Pericardium (tissue), 1 donor: Measurements from ENCODE around the genes MT1M, PLLP, CX3CL1 and ADGRG3.

GRCh38 chr16:56611052-56611320, 2.6 kb downstream of the MT2A start:
- RRBS = no CpG with 5 or more reads among the region's 4 CpGs

- RRBS = 3% methylated on average over 24 of the region's 43 CpGs
Observed at GRCh38 chr16:56632361-56633217, at the start of gene MT1M. Gene MT1M (plus strand): TSS chr16:56632659.

- RRBS = no CpG with 5 or more reads among the region's 6 CpGs
Observed at GRCh38 chr16:56872800-56873284, 7.8 kb downstream of the SLC12A3 start.

DNA sequence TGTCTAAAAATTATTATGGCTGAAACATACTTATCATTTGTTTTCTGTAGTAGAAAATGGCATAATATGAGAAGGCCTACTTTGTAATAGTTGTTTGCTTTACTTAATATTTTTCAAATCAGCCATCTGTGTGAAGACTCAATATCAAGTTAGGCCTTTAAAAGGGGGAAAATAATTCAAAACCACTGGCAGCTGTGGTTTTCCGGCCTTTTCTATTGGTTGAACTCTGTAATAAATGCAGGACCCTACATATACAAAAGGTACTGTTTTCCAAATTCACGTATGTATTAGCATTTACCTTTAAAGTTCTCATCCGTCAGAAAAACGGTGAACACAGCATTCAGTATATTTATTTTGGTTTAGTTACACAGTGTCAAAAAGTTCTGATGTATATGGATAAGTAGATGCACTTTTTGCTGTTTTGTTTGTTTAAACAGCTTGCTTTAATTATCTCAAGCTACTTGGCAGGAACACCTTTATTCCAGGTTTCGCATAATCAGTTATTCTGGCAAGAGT, 1.8 kb downstream of the HERPUD1 start:
- RRBS = no CpG with 5 or more reads among the region's 5 CpGs

DNA sequence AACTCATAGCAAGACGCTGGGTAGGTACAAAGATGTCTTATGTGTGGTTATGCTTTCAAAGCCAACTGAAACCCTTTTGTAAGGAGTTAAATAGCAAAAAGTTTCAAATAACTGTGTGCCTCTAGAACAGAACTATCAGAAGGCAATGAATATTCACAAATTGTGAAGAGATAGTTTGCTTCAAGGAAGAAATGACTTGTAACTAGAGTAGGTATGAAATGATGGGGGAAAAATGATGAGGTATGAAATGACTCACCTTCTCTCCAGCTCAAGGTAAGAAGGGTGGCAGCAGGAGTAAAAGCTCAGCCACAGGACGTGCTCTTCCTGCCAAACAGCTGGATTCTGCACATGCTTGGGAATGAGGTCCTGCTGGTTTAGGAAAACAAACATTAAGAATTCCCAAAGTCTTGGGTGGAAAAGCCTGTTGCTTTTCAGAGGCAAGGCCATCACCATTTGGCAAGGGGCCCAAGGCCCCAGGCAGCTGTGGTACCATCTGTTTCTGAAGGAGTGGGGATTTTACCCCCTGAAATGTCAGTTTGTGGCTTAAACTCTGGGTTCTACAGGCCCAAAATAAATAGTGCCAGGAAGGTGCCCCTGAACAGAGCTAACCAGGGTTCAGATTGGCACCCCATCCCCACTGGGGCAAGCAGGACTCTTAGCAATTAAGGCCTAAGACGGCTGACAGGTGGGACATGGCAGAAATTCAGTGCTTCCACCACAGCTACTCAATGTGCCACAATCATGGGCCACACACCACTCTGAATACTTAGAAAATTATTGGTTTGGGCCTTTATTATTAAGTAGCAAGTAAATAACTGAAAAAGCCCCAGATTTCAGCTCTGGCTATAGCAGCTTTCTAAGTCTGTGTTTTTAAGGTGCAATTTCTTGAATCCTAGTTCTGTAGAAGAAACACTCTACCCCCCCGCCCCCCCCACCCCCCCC, 13.3 kb downstream of the HERPUD1 start:
- RRBS = no CpG with 5 or more reads among the region's 4 CpGs

GRCh38 chr16:57128664-57129605, 36.6 kb downstream of the CPNE2 start:
- RRBS = no CpG with 5 or more reads among the region's 19 CpGs

GRCh38 chr16:57147333-57148254, 38.2 kb downstream of the PSME3IP1 start:
- RRBS = no CpG with 5 or more reads among the region's 15 CpGs

DNA sequence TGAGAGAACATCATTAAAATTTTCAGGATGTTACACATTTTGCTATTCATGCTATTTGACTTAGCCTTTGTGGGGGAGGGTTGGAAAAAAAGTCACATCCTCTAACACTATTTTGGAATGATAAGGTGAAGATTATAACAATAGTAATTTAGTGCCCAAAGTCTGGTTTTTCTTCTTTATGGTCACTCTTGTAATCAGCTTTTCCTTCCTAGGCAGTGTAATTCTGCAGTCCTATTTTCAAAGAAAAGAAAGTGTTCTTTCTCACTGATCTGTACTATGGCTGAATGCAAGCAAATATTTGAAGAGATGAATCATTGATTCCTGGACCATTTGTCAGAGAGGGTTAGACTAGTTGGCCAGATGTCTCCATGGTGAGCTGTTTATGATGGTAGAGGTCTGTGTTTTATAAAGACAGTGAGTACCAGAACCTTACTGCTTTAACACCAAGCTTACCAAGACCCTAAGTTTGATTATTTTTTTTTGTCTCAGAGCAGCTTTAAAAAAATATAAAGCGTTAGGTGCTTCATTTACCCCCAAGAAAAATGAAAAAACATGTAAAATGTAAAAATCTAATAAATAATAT, 8.5 kb downstream of the RSPRY1 start:
- RRBS = no CpG with 5 or more reads among the region's 1 CpG

DNA sequence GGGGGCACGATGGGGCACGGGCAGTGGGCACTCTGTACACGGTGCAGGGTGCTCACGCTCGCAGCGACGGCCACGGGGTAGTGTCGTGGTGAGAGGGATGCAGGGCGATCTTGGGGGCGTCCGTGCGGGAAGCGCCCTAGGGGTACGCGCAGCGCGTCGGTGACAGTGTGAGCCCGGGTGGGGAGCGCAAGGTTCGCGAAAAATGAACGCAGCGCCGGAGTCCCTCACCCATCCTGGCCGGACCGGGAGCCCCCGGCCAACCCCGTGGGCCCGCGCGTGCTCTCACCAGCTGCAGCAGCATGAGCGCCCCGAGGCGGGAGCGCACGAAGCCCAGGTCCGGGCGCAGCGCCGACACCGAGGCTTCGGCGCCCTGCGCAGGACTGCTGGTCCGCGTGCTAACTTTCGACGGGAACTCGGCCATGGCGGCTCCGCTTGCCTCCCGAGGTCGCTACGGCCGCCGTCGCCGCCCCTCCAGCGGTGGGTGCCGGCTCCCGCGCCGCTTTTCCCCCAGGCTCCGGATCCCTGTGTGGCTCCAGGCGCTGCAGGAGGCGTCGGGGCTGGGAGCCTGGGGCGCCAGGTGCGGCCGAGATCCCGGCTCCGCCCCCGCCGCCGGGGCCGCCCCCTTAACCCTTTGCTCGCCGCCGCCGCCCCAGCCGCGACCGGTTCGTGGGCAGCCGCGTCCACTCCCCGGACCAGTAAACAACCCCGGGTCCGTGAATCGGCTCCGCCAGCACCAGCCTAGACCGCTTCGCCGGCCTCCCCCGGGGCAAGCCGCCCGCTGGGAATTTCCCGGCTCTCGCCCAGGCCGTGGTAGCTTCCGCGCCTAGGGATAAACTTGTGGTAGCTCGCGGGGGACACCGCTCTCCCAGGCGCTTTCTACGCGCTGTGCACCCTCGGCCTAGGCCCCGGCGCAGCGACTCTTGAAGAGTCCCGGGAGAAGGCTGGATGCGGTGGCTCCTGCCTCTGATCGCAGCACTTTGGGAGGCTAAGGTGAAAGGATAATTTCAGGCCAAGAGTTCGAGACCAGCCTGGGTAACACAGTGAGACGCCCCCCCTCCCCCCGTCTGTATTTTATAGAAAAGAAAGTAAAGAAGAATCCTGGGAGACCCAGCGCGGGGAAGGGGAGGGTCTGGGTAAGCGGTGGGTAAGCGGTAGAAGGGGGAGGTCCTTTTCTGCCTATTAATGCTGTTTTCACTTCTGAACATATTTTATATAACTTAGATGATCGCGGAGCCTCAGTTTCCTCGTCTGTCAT, at the start of gene PLLP:
Gene PLLP, minus strand, starts transcription at position 553 of the 1,255 bp plus-strand sequence.
- RRBS = 5% methylated on average over 43 of the region's 127 CpGs

DNA sequence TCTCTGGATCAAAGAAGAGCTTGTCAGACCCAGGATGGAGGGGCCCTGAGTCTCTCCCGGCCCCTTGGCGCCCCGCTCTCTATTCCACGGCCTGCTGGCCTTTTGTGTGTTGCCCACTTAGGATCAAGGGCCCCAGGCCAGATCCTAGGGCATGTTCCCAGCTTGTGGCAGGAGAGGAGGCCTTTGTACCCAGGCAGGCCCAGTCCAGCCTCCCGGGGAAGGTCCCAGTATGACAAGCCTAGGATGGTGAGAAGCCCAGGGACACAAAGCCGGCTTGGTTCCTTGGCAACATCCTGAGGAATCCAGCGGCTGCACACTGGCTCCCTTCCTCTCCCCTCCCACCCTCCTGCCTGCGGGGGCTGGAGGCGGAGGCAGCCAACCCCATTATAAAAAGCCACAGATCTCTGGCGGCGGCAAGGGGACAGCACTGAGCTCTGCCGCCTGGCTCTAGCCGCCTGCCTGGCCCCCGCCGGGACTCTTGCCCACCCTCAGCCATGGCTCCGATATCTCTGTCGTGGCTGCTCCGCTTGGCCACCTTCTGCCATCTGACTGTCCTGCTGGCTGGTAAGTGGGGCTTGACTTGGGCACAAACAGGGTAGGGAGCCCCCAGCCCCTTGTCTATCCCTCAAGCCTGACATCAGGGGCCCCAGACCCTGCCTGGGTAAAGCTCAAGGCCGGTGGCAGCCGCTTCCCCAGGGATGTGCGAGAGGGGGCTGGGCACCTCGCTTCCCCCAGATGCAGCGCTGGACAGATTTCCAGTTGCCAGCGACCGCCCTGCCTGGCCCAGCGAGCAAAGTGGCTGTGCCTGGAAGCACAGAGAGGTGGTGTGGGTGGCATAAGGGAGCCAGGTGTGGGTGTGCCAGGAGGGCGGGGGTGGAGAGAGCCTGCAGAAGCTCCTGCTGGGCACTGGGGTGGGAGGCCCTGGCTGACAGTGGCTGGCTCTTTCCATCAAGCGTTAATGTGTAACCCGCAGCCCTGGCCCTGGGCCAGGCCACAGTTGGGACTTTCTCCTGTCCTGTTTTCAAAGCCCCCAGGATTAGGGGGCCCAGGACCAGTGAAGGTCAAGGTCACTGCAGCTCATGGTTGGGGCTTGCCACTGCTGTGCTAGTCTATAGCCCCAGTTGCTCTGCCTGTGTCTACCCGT, at the start of gene CX3CL1:
Gene CX3CL1, plus strand, starts transcription at position 416 of the 1,144 bp plus-strand sequence.
- RRBS = 0% methylated on average over 1 of the region's 30 CpGs

- RRBS = no CpG with 5 or more reads among the region's 8 CpGs
Observed at GRCh38 chr16:57458985-57459777, 3.3 kb upstream of the POLR2C start.

- RRBS = no CpG with 5 or more reads among the region's 12 CpGs
Observed at GRCh38 chr16:57485057-57485833, 1.0 kb downstream of the DOK4 start.

- RRBS = no CpG with 5 or more reads among the region's 17 CpGs
Observed at GRCh38 chr16:57619281-57620202, 8.9 kb upstream of the ADGRG1 start.

GRCh38 chr16:57623102-57623939, 5.1 kb upstream of the ADGRG1 start:
- RRBS = 82% methylated on average over 4 of the region's 18 CpGs

DNA sequence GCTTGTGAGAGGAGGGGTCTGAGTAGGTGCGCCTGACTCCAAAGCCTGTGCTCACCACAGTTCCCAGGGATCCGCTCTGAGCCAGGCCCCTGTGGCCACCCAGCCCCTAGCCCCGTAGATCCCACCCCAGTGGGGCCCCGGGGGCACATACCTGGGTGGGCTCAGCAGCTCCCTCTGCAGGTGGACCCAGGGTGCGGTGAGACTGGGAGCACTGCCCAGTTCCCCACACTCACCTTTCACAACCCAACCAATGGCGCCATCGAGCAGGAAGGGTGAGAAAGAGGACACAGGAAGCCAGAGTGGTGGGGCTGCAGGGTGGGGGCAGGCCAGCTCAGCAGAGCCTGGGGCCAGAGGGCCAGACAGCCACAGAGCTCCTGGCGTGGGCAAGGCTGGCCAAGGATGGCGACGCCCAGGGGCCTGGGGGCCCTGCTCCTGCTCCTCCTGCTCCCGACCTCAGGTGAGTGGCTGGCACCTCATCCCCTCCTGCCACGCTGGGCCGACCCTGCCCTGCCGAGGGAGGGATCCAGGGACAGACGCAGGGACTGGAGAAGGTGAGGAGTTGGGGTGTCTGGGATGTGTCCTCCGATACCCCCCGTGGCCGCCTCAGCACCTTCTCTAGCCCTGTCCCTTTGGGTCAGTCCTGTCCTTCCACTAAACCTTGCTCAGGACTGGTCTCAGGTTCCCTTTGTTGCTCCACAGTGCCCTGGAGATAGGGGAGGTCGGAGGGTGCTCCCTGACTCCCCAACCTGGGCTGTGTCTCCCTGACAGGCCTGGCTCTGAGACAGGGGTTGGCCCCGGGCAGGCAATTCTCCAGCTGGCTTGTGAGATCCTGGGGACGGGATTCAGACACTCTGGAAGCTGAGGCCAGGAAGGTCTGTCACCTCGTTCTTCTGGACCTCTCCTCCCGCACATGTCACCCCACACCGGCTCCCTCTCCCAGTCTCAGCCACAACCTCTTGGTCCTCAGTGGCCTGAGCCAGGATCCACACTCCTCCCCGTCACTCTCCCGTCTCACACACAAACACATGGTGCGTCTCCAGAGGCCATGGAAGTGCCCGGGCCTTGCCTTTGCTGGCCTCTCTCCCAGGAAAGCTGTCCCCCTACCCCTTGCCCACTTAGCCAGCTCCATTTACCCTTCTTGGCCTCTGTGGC, at the start of gene ADGRG3:
Gene ADGRG3, plus strand, starts transcription at position 358 of the 1,152 bp plus-strand sequence.
- RRBS = 100% methylated on average over 2 of the region's 28 CpGs

- RRBS = no CpG with 5 or more reads among the region's 26 CpGs
Observed at GRCh38 chr16:57771107-57771765, 31.1 kb downstream of the KIFC3 start.

GRCh38 chr16:57775561-57776324, 26.5 kb downstream of the KIFC3 start:
- RRBS = 39% methylated on average over 2 of the region's 21 CpGs

- RRBS = no CpG with 5 or more reads among the region's 13 CpGs
Observed at GRCh38 chr16:57802888-57803182, 544 bp upstream of the KIFC3 start.

DNA sequence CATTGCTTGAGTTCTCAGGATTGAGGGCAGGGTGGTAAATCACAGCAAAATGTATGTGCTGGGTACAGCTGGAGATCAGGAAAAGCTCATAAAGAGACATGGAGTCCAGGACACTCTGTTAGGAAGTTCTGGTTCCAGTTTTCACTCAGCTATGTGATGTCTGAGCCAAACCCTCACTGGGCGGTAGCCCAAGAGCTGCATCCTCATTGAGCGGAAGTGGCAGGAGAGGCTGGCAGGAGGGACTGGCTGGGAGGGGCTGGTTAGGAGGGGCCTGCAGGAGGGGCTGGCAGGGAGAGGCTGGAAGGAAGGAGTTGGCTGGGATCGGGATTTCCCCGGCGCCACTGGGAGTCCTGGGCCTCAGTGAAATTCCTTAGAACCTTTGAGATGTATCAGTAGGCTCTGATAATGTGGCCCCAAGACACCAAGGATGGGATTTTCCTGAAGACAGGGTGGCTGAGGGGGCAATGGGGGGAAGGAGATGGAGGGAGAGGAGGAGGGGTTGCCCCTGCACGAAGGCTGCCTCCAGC, 32.0 kb downstream of the CNGB1 start:
- RRBS = no CpG with 5 or more reads among the region's 6 CpGs

- RRBS = no CpG with 5 or more reads among the region's 13 CpGs
Observed at GRCh38 chr16:57955354-57956145, 15.4 kb downstream of the CNGB1 start.